Measurements from ENCODE around the gene TSHR.

DNA sequence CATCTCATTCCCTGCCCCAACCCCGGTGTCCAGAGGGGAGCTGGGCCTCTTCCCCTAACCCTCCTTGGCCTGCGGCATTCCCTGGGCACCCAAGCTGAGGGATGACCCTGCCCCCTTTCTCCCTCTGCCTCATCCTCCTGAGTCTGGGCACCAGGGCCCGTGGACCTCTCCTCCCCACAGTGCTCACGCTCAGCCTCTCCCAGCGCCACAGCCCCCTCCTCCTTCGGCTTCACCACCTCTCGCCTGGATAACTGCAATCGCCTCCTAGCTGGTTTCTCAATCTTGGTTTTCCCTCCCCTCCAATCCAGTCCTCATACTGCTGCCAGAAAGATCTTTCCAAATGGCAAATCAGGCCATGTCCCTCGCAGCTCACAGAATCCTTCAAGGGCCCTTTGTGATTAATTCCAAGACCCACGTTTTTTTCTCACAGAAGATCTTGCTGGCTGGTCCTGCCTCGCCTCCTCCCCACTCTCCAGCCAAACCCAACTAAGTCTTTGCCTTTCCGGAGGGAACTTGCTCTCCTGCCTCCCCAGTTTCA, 16.2 kb downstream of the IRF2BPL start:
- RRBS, result no CpG with 5 or more reads among the region's 12 CpGs

DNA sequence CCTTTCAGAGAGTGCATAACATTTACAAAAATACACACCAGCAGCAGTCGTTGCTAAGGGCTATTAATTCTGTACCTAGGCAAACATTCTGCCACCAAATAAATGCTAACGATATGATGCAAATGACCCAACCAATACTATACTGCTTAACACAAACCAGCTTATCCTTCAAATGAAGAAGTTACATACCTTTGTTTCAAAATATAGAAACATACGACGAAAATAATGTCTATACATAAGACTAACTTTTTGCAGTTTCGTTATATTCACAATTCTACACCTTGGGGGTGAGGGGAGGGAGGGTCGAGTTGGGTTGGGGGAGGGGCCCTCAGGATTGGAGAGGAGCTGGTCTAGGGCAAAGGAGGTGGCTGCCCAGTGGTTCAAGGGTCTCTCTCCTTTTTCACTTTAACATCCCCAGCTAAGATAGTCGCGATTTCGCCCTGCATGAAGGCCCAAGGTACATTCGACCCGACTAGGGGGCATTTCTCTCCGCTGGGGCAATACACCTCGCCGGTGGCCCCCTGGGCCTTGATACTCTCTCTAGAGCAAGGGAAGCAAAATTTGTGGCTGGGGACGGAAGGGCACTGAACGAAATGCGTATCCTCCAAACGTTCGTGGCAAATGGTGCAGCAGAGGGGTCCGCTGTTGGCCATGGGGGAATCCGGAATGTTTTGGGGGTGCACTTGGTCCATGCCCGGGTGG, 3.3 kb downstream of the IRF2BPL start:
- RRBS, result 0% methylated on average over 1 of the region's 22 CpGs

DNA sequence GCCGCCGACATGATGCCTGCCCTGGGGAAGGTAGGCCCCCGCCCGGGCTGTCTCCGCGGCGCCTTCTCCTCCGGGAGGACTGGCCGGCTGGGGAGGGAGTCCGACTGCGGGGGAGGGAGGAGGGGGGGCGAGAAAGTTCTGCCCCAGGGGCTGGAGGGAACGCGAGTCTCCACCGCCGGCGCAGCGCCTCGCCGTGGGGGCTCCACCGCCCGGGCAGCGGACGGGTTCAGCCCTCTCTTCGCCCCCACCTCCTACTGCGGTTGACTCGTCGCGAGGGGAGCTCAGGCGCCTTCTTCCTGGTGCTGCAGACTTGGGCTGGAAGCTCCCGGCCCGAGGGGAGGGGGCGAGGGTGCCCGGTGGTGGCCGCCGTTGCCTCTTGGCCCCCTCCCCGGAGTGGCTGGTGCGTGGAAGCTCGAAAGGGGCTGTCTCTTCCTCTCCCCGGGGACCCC, 702 bp downstream of the IRF2BPL start:
- RRBS, result 3% methylated on average over 20 of the region's 40 CpGs

DNA sequence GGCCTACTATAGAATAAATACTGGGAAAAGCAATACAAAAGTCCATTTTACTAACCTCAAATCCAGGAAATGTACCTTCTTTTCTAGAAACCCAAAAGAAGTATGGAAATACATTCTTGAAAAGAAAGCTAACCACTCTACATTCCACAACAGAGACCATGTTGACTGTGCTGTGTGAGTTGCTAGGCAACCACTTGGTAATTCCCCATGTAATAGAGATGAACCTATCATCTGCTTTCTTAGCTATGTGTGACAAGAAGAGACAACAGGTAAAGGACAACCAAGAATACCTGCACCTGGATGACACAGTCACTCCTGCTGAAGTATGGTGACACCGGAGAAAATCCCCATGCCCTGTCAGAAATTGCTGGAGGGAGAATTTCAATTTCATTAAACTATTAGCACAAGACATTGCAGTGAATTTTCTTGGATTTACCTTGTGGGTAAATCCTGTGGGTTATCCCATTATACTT, 11.7 kb upstream of the CIPC start:
- RRBS, result no CpG with 5 or more reads among the region's 1 CpG

GRCh38 chr14:77097090-77097418, 1.0 kb upstream of the CIPC start:
- RRBS, result no CpG with 5 or more reads among the region's 8 CpGs

DNA sequence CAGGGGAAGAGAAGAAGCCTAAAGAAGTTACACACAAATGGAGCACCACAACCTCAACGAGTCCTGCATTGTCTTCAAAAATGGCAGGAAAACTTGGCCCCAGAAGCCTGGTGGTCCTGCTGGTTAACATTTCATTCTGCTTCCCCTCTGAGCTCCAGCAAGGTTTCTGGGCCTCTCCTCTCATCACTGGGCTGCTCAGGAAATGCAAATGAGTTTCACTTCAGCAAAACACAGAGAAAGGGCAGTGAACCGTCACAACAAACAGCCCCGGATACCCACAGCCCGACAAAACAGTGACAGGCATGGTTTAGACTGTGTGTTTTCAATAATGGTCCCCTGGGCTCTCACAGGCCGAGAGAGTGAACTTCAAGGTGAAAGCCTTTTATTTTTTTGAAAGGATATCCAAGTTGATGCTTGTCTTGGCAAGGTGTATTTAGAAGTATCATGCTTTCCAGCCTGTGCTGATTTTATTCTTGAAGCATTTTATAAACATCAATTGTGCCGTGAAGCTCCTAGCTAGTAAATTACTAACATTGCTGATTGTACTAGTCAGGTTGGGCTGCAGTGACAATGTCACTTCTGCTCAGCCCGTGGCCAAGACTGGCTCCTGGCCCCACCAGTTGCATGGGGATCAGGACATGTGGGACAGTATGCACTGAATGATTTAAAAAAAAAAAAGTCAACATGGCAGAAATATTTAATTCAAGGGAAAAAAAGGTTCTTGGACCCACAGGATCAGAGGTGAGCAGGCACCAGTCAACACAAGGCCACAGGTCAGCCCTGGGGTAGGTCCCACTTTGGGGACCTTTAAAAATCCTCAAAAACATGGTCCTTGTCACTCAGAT, 20.0 kb downstream of the ZDHHC22 start:
- RRBS, result no CpG with 5 or more reads among the region's 7 CpGs

GRCh38 chr14:77204146-77204936, 22.7 kb downstream of the TMEM63C start:
- RRBS, result no CpG with 5 or more reads among the region's 7 CpGs

- RRBS, result no CpG with 5 or more reads among the region's 4 CpGs
These were observed 4.6 kb downstream of the TMED8 start for GRCh38 chr14:77372180-77372787.

DNA sequence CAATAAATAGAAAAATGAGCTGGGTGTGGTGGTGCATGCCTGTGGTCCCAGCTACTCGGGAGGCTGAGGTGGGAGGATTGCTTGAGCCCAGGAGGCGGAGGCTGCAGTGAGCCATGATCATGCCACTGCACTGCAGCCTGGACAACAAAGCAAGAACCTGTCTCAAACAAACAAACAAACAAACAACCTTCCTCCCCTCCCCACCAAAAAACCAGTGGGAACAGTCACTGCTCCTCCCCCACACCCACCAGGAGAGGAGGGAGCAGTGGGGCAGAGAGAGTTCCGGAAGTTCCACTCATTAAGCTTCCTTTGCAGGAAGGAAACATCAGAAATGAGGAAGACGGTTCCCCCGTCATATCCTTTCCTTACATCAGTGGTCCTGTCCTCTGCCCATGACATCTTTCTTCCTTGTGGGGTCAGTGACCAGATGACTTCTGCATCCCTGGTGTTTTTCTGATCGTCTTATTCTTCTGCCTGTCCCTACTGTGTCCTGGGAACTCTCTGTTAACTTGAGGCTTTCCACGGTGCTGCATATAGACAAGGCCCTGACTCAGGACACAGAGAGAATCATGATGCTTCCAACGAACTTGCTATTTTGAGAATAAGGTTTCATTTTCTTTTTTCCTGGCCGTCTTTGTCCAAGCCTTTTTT, 40.8 kb upstream of the SPTLC2 start:
- RRBS, result no CpG with 5 or more reads among the region's 9 CpGs

- RRBS, result no CpG with 5 or more reads among the region's 5 CpGs
These were observed 10.2 kb downstream of the SLIRP start for GRCh38 chr14:77717938-77718670.

DNA sequence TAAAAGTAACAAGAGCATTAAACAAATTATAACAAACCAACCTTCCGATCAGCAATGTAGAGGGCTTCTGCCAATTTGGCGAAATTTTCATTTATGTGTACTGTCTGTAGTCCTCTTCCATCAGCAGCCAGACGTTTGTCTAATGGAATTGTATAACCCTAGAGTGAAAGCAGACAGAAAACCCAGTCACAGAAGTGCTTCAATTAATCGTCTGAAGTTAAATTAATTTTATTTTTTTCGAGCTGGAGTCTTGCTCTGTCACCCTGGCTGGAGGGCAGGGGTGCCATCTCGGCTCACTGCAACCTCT, 24.5 kb downstream of the SLIRP start:
- RRBS, result no CpG with 5 or more reads among the region's 6 CpGs

GRCh38 chr14:77763858-77764339, 2.9 kb upstream of the SNW1 start:
- RRBS, result no CpG with 5 or more reads among the region's 2 CpGs

DNA sequence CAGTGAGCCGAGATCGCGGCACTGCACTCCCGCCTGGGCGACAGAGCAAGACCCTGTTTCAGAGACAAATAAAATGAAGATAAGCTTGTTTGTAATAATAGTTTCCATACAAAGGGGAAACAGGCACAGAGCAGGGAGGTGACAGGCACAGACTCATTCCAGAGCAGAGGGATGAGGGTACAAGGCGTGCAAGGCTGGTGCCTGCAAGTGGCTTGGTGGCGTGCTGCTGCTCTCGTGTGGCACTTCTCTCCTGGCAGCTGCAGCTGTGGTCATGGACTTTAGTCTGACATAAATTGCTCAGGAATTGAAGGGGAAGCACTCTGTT, 17.2 kb downstream of the ADCK1 start:
- RRBS, result no CpG with 5 or more reads among the region's 8 CpGs

- RRBS, result 6% methylated on average over 22 of the region's 41 CpGs
These were observed 165.9 kb downstream of the ADCK1 start for GRCh38 chr14:77965641-77966449.

DNA sequence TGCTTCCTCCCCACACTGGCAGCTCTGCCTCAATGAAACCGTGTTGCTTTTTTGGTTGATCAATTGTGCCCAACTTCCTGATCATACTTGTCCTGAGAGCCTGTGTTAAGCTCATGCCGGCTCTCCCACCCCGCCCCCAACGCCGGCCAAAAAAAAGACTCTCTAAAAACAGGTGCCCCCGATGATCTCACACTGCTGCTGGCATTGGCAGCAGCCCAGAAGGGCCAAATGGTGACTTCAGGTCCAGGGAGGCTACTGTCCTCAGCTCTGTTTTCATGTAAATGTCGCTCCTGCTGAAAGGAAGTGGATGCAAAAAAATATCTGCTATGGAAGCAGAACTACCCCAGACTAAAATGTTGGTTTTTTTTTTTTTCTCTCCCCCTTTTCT, 395.8 kb downstream of the NRXN3 start:
- RRBS, result no CpG with 5 or more reads among the region's 7 CpGs

DNA sequence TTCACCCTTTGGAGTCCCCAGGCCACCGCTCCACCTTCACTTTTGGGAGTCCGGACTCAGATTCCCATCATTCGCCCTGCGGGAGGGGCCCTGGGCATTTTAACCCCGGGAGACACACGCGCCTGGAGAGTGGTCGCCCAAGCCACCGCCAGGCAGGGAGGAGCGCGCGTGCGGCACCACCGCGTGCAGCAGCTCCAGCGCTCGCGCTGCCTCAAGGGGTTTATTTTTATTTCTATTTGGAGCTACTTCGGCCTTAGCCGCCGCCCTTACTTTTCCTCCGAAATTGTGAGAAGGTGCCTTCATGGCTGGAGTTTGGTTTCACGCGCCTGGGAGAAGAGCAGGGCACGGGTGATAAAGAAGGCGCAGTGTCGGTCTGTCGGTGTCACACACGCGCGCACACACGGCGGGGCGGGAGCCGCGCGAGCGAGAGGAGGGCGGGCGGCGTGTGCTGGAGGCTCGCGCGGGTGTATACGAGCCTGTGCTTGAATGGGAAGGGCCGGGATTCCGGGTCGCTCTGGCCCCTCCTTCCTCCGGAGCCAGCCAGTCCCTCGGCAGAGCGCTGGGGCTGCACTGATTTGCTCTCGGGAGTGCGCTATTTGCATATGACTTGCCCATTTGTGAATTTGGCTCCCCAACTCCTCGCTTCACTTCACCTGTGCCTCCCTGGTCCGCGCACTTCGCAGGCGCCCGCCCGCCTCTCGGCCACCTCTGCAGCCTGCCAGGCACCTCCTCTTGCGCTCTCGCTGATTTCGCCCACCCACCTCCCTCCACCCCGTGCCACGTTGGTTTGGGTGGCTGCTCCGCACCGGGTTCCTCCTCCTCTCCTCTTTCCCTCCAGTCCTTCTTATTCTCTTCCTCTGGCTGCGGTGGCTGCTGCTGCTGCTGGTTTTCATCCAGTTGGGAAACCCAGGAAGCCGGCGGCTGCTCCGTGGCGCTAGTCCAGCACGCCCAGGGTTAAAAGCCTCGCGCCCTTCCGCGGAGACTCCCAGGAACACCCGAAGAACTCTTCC, 932.3 kb downstream of the DIO2 start:
- RRBS, result 3% methylated on average over 6 of the region's 79 CpGs

GRCh38 chr14:79293244-79293890, 917.9 kb downstream of the DIO2 start:
- RRBS, result no CpG with 5 or more reads among the region's 7 CpGs

GRCh38 chr14:80230863-80231236, 19.5 kb upstream of the DIO2 start:
- RRBS, result no CpG with 5 or more reads among the region's 3 CpGs

DNA sequence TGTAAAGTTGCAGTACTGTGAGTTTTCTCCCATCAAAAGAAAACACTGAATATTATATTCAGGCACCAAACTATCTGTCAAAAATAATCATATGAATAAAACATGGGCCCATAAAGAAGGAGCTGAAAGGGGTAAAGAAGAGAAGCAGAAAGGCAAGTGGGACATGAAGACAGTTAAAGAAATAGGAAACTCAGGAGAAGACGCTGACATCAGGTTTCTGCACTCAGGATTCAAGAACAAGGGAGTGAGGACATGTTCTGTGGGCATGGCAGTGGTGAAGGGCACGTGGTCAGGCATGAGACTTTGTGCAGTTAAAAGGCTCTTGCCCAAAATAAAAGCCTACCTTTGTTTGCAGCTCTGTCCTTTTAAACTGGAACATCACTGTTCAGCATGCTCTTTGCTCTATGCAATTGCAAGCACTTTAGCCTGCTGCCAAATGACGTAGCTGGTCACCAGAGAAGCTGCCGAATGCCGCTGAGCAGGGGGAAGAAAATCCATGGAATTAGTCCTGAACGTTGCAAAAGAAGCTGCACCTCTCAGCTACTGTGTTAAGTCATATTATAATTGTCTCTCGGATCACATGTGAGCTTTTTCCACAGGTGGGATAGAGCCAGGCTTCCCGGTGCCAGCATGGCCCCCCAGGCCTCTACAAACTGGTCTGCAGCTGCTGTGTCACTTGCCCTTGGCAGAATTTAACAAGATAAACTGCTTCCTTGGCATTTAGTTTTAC, 176.2 kb upstream of the DIO2 start:
- RRBS, result no CpG with 5 or more reads among the region's 8 CpGs

DNA sequence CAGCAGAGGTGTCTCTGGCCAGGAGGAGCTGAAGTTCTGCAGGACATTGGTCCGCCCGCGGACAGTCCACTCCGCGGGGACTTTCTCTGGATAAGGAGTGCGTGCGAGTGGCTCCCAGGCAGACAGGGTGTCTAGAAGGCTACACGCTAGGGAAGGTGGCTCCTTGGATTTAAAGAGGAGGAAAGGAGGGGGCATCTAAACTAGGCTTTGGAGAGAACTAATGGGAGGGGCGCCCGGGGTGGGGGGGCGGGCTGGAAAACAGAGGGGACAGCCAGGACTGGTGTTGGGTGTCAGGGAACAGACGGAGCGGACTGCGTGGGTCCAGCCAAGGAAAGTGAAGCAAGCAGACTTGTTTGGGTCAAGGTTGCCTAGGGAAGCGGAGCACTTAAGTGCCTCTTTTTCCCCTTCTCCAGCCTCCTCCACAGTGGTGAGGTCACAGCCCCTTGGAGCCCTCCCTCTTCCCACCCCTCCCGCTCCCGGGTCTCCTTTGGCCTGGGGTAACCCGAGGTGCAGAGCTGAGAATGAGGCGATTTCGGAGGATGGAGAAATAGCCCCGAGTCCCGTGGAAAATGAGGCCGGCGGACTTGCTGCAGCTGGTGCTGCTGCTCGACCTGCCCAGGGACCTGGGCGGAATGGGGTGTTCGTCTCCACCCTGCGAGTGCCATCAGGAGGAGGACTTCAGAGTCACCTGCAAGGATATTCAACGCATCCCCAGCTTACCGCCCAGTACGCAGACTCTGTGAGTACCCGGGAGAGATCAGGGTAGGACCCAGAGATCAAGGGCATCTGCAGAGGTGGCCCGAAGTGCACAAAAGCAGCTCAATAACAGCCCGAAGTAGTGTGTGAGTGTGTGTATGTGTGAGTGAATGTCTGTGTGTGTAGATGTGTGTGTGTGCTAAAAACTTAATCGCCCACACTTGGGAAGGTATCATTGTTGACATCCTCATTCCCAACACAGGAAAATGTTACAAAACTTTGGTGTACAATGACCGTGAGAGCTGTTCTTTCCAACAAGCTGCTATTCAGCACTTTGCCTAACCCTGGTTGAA, at the start of gene TSHR:
TSHR (plus strand) TSS at position 510 of the 1,049 bp plus-strand sequence.
- RRBS, result 2% methylated on average over 5 of the region's 36 CpGs